Gastrocnemius medialis (tissue), 3 donors: ENCODE results near the genes LRRC52 and MGST3.

DNA sequence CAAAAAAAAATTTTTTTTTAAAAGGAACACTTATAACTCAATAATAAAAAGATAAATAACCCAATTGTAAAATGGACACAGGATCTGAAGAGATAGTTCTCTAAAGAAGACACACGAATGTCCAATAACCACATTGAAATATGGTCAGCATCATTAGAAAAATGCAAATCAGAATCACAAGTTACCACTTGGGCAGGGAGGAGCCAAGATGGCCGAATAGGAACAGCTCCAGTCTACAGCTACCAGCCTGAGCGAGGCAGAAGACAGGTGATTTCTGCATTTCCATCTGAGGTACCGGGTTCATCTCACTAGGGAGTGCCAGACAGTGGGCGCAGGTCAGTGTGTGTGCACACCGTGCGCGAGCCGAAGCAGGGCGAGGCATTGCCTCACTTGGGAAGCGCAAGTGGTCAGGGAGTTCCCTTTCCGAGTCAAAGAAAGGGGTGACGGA, 100.0 kb upstream of the PBX1 start:
- PRO-cap, result no peak
- RAMPAGE, long total RNA, 3 experiments, result no peak in any of the 3 experiments

GRCh38 chr1:164576113-164577199, 17.5 kb downstream of the PBX1 start:
- PRO-cap, result no peak
- RAMPAGE, long total RNA, 3 experiments, result no peak in any of the 3 experiments

DNA sequence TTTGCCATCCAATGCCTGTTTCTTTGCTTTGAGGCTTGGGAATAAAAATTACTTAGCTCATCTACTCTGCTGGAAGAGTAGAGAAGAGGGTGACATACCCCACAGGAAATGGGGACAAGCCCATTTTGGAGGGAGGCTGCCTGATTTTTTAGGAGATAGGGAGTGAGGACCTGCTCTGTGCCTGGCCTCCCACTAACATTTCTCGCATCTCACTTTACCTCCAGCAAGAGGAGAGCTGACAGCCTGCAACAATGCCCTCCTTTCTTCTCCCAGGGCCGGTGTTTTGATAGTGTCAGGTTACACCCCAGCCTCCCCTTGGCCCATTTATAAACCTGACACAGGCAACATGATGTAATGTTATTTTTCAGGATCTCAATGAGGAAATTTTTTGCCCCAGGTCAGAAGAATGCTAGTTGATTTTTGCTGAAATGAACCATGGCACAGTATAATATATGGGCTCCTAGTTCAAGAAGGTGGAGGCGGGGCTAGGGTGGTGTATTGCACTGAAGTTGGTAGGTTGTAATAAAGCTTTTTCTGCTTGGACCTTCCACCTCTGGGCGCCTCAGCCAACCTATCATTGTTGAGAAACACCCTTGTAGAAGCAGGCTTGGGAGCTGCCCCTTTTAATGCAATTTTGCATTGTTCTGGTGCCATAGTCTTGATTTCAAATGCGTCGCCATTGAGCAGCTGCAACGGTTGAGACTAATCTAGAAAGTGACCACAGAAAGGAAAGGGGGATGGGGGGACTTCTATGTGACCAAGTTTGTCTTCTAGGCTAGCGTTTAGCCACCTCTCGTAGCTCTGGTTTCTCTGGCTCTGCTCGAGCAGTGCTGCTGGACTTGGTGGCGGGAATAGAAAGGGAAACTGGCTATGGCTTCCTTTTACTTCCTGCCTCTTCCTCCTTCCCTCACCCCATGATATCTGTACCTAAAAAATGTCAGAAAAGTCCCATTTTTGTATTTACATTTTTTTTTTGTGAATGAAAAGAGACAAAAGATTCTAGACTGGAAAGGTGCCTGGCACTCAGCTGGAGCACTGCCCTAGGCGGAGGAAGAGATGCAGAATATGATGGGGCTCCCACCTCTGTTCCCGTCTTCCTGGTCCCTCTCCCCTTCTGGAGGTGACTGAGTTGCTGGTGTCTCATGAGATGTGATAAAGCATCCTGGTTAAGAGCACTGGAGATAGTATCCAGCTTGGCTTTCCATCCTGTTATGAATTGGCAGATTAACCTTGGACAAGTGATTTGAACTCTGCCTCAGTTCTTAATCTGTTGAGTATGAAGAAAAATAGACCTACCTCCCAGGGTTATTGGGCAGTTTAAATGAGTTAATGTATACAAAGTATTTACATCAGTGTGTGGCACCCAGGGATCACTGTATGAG, 53.2 kb downstream of the PBX1 start:
- PRO-cap, result no peak
- RAMPAGE, long total RNA, 3 experiments, result no peak in any of the 3 experiments

DNA sequence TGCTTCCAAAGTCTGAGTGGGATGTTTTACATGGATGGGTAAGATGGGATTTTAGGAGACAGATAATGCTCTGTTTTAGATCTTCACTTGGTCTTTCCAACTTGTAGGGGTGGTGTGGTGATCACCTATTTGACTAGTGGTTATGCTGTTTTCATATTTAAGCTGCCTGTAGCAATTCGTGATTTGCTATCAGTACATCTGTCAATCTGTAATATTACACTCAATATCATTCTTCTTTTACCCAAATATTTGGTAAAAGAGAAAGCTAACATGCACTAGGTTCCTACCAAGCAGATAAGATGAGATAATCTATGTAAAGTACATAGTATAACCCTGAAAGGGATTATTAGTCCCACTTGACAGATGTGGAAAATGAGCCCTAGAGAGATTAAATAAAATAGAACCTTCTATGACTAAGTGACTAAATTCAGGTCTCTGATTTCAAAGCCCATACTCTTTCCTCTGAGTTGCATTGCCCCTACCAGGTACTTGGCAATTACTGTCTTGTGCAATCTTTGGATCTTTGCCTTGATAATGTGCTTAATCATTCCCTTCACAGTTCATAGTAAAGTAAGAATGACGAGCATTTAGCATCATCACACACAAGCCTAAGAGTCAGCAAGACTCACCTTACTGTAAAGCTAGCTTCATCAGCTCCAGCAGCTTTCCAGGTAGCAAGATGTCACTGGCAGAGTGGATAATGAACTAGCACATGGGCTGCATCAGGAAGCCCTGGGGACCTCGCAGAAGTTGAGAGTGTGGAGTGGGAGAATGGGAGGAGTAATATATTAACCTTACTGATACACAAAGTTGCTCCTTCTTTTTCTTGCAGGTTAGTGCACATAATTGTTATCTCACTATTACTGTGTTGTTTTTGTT, 71.5 kb downstream of the PBX1 start:
- PRO-cap, result unidirectional peak, plus-strand start at position 650 of the sequence
- RAMPAGE, long total RNA, 3 experiments, result no peak in any of the 3 experiments

GRCh38 chr1:164644576-164645738, 86.0 kb downstream of the PBX1 start:
- PRO-cap, result unidirectional peak, plus-strand start at chr1:164644854
- RAMPAGE, long total RNA, 3 experiments, result no peak in any of the 3 experiments

DNA sequence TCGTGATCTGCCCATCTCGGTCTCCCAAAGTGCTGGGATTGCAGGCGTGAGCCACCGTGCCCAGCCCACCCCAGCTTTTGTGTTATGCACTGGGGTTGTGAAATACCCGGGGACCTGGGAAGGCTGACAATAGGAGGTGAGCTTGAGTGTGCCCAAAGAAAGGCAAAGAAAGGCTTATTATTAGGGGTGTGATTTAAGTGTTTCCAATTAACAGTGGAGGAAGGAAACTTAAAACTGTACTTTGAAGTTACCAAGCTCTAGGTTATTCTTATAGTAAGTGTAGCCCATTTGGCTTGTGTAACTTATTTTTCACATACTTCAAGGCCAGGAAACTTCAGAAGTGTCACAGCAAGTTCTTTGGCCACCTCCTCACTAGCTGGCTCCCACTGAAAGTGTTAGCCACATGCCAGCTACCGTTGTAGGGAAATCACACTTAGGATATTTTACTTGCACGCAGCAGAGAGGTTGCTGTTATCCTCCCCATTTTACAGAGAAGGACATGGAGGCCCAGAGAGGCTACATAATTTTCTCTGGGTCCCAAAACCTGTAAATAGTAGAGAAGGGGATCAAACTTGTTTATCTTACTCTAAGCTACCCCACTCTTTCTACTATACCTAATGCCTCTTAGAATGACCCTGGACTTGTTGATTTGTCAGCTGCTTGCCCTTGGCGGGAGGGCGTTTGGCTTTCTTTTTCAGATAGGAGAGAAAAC, 89.2 kb downstream of the PBX1 start:
- PRO-cap, result no peak
- RAMPAGE, long total RNA, 3 experiments, result no peak in any of the 3 experiments

GRCh38 chr1:164659705-164660662, 101.0 kb downstream of the PBX1 start:
- PRO-cap, result unidirectional peak, plus-strand start at chr1:164659818
- RAMPAGE, long total RNA, 3 experiments, result no peak in any of the 3 experiments

DNA sequence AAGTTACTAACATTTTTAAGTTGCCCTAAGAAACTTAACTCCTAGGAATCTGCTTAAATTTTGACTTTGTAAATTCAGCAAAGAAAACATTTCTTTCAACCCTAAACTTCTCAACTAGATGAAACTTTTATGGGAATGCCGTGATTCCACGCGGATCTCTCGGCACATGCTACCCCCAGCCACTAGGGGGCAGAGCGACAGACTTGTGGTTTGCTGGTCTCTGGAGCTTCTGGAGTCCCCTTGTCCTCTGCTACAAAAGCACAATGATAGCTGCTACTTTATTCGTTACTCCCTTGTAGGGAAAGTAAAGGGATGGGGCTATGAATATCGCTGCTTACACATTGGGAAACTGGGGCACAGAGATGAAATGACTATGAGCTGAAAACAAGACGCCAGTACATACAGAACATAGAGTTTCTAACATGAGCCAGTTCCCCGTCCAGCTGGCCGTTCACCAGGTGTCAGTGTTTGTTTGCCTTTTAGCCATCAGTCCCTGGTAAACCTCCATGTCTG, 114.7 kb downstream of the PBX1 start:
- PRO-cap, result bidirectional peak, plus-strand start at position 489 of the sequence, minus-strand start at position 268 of the sequence
- RAMPAGE, long total RNA, 3 experiments, result no peak in any of the 3 experiments

DNA sequence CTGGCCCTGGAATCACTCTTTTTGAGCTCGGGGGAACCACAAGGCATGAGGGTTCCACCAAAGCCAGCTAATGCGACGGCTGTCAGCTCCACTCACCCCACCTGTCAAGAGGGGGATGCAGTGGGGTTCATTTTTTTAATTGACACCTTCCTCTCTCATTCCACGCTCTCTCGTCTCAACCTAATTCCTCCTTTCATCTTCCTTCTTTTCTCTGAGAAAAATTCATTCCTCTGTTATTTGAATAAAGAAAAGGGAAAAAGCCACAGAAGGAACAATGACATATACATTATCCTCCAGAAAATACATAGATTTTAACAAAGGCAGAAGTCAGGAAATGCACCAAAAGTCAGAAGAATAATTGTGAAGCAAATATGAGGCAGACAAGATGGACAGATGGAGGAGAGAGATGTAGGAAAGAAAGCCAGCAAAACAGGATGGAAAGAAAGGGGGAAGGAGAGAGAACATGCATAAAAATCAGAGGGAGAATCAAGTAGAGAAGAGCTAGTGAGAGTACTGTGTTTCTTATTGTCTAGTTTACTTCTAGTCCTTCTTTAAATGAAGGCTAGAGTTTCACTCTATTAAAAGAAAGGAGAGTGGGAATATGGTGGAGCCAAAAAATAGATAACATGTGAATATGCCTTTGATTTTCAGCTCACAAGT, 177.5 kb downstream of the PBX1 start:
- PRO-cap, result no peak
- RAMPAGE, long total RNA, 3 experiments, result no peak in any of the 3 experiments

DNA sequence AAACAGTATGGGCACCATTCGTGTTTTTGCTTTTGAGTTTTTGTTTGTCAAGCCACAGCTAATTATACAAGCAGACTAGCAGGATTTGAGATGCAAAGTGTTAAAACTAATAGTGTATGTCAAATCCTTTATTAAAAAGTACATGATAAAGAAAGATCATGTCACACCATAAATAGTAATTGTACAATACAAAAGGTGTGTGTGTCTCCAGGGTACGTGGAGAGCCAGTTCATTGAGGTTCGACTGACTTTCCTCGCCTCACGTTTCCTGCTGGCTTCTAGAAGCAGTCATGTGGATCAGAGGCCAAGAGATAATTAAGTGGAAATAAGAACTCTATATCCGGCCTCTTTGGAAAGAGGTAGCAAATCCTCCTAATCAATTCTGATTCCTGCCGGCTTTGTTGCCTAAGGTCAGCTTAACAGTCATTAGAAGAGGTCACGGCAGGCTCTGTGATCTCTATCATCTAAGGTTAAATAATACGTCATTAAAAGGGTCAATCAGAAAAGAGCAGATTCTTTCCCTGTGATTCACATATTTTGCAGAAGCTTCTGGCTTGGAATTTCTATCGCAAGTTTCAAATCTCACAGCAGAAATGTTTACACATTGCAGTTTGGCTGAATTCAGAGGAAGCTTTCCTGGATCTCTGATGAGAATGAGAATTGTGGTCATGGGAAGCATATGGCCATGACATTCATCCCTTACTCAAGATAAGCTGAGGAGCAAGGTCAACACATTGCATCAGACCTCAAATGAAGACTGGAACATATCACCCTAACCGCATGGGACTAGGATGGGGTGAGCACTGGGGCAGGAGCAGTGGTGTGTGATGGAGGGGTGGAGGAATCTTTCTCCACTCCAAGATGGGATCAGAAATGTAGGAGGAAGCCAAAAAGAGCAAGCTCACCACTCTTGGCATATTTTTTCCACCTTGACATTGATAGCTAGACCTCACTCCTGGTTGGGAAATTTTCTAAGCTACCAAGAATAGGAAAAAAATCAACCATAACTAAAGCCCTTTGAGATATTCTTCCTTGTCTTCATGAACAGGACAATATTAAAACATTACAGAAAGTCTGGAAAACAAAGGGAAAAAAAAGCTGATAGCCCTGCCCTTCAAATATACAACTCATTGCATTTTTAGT, 189.4 kb downstream of the PBX1 start:
- PRO-cap, result no peak
- RAMPAGE, long total RNA, 3 experiments, result no peak in any of the 3 experiments

DNA sequence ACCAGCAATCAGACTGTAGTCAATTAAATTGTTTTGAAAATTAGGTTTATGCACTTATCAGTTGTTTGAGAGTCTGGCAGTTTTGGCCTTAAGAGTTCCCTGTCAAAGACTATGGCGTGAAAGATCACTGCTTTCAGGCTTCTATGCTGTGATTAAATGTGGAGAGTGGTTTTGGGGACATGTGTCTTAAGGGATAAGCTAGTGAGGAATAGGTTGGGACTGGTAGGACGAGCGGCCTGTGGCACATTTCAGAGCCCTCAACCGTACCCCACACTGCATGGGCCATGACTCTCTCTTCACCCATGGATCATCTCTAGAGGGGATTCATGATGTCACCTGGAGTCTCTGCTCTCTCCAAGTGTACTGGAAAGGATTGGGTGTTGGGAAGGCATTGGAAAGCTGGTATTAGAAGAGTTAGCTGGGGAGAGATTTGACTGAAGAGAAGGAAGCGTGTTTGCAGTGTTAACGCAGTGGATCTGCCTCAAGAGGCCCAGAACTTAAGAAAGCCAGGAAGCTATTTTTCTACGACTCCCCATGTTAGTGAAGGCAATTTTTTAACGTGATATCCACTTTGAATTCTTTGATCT, 214.5 kb downstream of the PBX1 start:
- PRO-cap, result no peak
- RAMPAGE, long total RNA, 3 experiments, result no peak in any of the 3 experiments

GRCh38 chr1:164792390-164792855, 233.4 kb downstream of the PBX1 start:
- PRO-cap, result no peak
- RAMPAGE, long total RNA, 3 experiments, result no peak in any of the 3 experiments

GRCh38 chr1:165543713-165544536, at the start of gene LRRC52:
Gene LRRC52 (plus strand): TSS chr1:165544000.
- PRO-cap, result bidirectional peak, plus-strand start at chr1:165544065, minus-strand start at chr1:165543952
- RAMPAGE, long total RNA, 3 experiments, result no peak in any of the 3 experiments

- PRO-cap, result bidirectional peak, plus-strand start at chr1:165630846, minus-strand start at chr1:165630828; bidirectional peak, plus-strand start at chr1:165631273, minus-strand start at chr1:165631115
- RAMPAGE, long total RNA, 3 experiments, result start-site peak on the plus strand in 3 of 3 experiments, at chr1:165631202-165631277 at its widest, 870 to 2,033 reads per replicate
These were observed at the start of gene MGST3 for GRCh38 chr1:165630640-165631340. Gene MGST3 (plus strand): TSS chr1:165631234.

GRCh38 chr1:165826975-165827198, 527 bp upstream of the UCK2 start:
- PRO-cap, result no peak
- RAMPAGE, long total RNA, 3 experiments, result no peak in any of the 3 experiments

DNA sequence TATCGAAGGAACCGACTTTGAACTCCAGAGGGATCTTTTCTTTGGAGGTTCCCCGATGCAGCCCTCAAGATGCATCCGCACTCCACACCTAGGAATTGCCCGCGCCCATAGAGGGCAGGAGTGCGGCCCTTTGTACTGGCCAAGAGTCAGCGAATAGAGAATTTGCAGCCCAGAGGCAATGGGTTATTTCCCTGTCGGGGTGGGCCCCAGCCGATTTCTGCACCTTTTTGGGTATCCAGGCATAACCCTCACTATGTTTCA, 749 bp downstream of the POGK start:
- PRO-cap, result no peak
- RAMPAGE, long total RNA, 3 experiments, result no peak in any of the 3 experiments

DNA sequence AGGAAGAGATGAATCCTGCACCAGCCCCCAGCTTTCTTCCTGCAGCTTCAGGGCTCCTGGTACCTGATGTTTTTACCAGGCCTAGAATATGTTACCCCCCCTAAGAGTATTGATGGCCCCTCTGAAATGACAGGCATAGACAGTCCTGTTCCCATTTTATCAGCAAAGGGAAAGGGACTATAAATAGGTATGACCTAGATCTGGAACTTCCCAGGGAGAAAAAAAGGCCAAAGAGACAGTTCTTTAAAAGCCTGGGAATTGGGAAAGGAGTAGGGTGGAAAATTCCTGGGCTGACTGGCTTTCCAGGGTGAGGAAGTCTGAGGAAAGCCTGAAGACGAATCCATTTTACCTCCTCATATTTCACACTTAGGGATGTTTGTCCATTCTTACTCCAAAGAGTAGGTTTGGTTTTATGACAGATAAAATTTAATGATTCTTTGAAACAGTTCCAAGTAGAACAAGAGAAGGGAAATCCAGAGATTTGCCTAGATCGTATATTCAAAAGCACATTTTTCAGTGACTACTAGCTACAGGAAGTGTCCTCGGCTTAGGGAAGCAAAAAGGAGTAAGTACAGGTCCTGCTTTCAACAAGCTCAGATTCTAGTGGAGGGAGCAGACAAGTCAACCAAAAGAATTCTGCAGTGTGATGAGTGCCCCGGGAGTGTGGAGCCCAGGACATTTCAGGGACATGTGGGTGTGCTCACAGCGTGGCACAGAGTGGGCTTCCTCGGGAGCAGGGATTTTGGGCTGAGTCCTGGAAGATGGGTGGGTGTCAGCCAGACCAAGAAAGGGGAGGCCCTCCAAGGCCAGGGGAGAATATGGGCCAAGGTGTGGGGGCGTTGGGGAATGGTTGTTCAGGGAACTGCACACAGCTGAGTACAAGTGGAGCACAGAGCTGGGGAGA, 5.1 kb downstream of the POGK start:
- PRO-cap, result no peak
- RAMPAGE, long total RNA, 3 experiments, result no peak in any of the 3 experiments

GRCh38 chr1:166925628-166926362, 49.5 kb downstream of the ILDR2 start:
- PRO-cap, result no peak
- RAMPAGE, long total RNA, 3 experiments, result no peak in any of the 3 experiments

DNA sequence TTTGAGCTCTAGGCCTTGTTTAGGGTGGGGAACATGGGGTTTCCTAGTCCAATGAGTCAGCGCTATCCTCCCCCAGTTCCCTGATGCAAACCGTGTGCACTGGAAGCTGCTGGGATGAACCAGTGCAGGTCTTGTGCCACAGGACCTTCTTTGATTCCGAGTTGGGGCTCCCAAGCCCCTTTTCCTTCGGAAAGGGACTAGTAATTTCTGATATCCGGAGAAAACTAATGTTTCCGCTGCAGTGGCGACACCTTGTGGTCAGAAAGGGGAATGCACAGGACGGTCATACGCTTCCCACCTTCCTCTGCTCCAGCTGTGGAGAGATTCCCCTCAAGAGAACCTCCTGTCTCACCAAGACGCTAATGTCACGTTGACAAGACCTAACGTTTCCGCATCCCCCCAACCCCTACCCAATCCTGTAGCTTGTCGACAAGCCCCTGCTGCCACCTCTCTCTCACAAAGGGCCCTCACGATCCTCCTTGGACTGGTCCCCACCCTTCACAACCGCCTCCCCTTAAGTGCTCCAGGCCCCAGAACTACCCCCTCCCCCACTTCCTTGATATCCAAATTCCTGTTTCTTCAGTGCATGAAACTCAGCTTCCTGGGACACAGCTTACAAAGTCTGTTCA, 31.0 kb downstream of the GPA33 start:
- PRO-cap, result no peak
- RAMPAGE, long total RNA, 3 experiments, result no peak in any of the 3 experiments

DNA sequence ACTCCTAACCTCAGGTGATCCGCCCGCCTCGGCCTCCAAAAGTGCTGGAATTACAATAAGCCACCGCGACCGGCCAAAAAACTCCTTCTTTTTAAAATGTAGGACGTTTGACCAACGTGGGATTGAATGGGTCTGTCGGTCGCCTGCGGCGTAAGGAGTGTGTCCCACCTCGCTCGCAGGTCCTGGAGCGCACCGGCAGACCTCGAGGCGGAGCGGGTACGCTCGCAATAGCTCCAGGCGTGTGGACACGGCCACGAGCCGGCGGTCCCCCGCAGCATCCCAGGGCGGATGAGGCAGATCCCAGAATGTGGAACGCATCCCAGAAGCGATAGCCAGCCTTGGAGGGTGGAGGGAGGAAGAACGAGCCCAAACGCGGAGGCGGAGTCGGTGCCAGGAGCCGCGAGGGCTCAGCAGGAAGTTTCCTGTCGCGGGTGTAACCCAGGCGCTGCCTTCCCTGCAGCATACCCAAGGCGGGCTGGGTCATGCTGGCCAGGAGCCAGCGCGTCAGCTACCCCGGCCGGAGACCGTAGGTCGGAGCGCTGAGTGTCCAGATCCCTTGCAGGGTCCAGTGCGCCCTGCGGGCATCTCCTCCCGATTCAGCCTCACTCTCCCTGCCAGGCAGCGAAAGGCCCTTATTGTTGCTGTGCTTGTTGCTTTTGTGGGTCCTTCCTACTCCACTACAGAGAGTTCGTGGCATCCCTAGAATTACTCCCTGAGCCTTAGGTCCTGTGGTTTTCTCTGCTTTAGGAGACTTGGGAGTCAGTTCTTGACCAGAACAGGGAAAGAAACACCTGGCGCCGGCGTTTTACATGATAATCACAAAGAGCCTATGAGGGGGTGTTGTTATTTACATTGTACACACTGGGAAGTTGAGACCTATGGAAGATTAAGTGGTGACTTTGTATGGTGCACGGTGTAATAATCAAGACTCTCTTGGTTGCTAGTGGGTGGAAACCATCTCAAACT, 27.6 kb downstream of the STYXL2 start:
- PRO-cap, result no peak
- RAMPAGE, long total RNA, 3 experiments, result no peak in any of the 3 experiments